H7 (cell line): ENCODE measurements around a stretch of chr1.

- RAMPAGE, long total RNA, result no peak
Measured at GRCh38 chr1:223288730-223289261, 75.2 kb downstream of the SUSD4 start.

GRCh38 chr1:223741857-223742225 is 29.5 kb downstream of the CAPN2 start:
- RAMPAGE, long total RNA, result no peak

GRCh38 chr1:223759009-223759620 is 46.8 kb downstream of the CAPN2 start:
- RAMPAGE, long total RNA, result no peak

GRCh38 chr1:223776221-223777088 is 64.1 kb downstream of the CAPN2 start:
- RAMPAGE, long total RNA, result no peak

- RAMPAGE, long total RNA, result no peak
Measured at GRCh38 chr1:223777089-223777702, 64.9 kb downstream of the CAPN2 start.

- RAMPAGE, long total RNA, result no peak
Measured at GRCh38 chr1:223778221-223779187, 66.2 kb downstream of the CAPN2 start.

DNA sequence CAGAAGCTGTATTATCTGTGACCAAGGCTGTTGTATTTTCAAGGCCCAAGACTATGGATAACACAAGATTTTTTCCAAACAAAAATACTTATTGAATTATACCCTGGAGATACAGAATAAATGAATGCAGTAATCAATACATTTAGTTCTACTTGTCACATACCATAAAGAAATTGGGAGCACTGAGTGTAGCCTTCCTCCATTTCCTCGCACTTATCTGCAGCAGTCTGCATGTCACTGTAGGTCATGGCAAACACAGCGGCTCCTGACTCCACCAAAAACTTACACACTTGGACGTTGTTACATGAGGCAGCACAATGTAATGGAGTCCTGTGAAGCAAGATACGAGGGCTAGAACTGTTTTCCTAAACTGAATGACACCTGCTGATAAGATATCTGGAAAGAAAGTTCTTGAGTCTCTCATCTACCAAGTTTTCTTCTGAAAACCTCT is 56.9 kb downstream of the TP53BP2 start:
- RAMPAGE, long total RNA, result no peak

- RAMPAGE, long total RNA, result no peak
Measured at GRCh38 chr1:223991625-223992351, 122.1 kb upstream of the FBXO28 start.

DNA sequence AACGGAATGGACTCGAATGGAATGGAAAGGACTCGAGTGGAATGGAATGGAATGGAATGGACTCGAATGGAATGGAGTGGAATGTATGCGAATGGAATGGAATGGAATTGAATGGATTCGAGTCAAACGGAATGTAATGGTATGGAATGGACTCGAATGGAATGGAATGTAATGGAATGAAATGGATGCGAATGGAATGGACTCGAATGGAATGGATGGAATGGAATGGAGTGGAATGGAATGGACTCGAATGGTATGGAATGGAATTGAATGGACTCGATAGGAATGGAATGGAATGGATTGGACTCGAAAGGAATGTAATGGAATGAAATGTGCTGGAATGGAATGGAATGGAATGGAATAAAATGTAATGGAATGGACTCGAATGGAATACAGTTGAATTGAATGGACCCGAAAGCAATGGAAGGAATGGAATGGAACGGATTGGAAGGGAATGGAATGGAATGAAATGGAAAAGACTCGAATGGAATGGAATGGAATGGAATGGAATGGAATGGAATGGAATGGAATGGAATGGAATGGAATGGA is 100.7 kb upstream of the FBXO28 start:
- RAMPAGE, long total RNA, result no peak

DNA sequence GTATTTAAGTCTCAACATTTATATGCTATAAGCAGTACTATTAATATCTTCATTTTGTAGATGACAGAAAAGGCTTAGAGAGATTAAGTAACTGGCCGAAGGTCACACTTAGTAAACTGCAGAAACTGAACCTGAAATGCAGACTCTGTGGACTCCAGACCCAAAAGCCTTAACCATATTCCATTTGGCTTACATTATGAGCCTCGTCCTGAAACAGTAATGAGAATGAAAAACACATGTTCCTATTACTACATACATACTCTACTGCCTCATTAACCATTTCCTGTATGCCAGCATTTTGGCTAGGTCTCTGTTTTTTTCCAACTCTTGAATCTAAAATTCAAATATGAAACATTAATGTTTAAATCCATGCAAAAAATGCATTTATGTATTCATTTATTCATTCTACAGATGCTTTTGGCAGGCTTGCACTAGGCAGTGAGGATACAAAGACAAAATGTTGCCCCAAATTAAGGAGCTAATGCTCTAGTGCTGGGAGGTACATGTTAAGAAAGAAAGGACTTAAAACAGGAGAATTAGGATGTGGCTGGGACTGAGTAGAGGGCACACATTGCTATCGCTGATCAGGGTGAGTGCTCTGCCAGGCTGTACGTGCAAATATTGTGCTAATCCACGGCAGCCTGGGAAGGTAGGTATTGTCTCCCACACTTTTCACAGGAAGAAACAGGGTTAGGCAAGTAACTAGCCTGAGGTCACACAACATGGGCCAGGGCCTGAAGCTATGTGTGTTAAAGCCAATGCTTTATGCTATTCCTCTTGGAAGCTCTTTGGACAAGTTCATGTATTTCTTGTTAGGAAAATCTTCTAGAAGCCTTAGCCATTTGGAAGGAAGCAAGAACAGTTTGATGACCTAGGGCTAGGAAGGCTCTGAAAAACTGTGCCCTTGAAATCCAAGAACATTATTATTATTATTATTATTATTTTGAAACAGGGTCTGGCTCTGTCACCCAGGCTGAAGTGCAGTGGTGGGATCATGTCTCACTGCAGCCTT is 14.0 kb downstream of the DEGS1 start:
- RAMPAGE, long total RNA, result no peak

- RAMPAGE, long total RNA, result no peak
Measured at GRCh38 chr1:224256663-224257251, 73.2 kb downstream of the NVL start.

- RAMPAGE, long total RNA, result no peak
Measured at GRCh38 chr1:224411322-224411653, 23.3 kb downstream of the WDR26 start.

DNA sequence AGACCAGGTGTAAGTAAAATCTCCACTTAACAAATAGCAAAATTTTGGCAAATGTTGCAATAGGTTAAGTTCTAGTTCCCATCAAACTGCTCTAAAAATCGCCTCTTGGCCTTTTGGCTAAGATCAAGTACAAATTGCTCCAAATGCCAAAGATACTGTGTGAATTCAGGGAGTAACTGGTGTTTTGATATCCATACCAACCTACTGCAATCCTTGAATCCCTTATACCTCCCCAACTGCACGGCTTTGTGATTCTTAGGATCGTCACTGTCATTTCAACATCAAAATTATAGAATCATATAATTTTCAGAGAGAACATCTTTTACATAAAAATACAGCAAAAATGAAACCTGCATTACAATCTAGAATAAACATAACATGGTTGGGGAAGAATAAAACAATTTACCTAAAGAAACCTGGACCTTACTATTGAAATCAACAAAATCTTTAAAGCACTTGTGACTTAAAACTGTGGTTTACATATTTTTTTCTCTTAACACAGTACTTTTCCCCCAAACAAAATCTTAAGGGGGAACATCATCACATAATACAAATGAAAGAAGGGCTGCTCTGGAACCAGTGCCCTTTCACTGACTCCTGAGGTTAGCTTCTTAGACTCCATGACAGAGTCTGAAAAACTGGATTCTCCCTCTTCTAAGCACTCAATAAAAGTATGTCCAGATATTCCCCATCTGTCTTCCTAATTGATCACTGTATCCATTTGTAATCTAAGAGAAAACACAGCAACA is 15.7 kb downstream of the WDR26 start:
- RAMPAGE, long total RNA, result no peak

GRCh38 chr1:224435265-224436029 is 850 bp upstream of the WDR26 start:
- RAMPAGE, long total RNA, result no peak

- RAMPAGE, long total RNA, result no peak
Measured at GRCh38 chr1:225426434-225426889, 1.4 kb downstream of the LBR start.

DNA sequence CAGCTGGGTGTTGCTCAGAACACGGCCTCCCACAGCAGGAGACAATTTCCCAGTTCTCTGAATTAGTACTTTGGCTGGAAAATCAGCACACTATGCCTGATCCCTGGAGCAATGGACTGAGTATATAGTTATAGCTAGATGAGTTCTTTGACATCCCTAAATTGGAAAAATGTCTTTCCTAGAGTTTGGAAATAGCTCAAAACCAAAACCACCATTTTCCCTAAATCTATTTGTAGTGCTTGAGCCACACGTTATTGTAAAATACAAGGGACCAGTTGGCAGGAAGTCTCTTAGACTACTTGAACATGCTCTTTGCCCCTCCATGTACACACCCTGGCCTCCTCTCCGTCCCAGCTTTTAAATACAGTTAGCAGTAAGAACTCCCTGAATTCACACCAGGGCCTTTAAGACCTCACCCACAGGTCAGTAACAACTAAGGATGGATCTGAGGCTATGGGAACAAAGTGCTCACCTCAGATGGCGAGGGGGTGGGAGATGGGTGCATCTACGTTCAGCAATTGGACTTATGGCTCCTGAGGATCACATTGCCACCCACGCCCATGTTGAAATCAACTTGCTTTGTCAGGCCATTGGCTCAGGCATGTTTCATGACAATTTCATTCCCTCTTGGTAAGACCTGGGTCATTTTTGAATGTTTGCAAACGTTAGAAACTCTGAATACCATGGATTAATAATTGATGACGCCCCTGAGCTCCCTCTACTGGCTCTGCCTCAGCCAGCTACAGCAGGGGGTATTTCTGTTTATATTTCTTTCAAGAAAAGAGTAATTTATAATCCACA is 13.4 kb upstream of the LBR start:
- RAMPAGE, long total RNA, result no peak

- RAMPAGE, long total RNA, result no peak
Measured at GRCh38 chr1:225450435-225451037, 22.7 kb upstream of the LBR start.

- RAMPAGE, long total RNA, result no peak
Measured at GRCh38 chr1:225477891-225478324, 50.1 kb upstream of the LBR start.

GRCh38 chr1:225549838-225550815 is 102.8 kb downstream of the ENAH start:
- RAMPAGE, long total RNA, result no peak

DNA sequence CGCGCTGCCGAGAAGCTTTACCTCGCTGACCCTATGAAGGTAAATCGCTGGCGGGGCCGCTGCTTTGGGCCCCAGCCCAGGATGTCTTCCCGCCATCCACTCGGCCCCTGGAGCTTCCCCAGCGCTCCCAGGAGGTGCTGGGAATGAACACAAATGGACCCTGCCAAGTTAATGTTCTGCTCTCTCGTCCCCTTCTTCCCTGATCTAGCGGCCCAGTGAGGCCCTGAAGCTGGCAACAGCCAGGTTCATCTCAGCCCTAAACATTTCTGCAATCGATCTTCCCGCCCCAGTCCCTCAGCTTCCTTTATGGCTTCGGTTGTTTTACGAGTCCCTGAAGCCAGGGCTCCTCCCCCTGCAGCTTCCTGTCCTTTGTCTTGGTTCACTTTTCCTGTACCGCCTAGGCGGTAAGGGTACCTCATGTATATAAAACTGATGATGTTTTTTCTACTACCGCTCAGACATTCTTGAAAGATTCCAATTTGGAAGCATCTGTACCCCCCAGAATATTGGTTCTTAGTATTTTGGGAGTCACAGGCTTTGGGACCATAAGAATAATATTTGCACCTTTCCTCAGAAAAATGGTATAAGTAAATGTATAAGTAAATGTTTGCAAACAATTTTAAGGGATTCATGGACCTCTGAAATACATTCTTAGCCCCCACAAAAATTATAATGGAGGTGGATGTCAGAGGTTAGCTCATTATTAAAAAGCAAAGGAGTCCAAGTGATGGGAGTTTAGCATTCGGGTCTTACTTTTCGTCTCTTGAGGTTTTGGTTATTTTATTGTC is 542 bp downstream of the SRP9 start:
- RAMPAGE, long total RNA, result no peak